Uterus (tissue), 7 donors: ENCODE measurements around the genes ZNF654 and ARL6.

- PRO-cap, 4 experiments, result peak in 4 of 4 experiments; most common minus-strand start chr3:71581856 (in 2)
- RAMPAGE, long total RNA, 2 experiments, result start-site peak on the minus strand in 1 of 2 experiments, at chr3:71581518-71582215 at its widest, 27 reads per replicate
- RRBS, result 2% methylated on average over 29 of the region's 51 CpGs
Measured at GRCh38 chr3:71581485-71582011, 2.0 kb downstream of the FOXP1 start.

- PRO-cap, 4 experiments, result no peak in any of the 4 experiments
- RAMPAGE, long total RNA, 2 experiments, result no peak in any of the 2 experiments
- RRBS, result no CpG with 5 or more reads among the region's 11 CpGs
Measured at GRCh38 chr3:71806569-71807196, 21.7 kb upstream of the PROK2 start.

GRCh38 chr3:72078320-72079246, 293.6 kb upstream of the PROK2 start:
- PRO-cap, 4 experiments, result no peak in any of the 4 experiments
- RAMPAGE, long total RNA, 2 experiments, result no peak in any of the 2 experiments
- RRBS, result no CpG with 5 or more reads among the region's 9 CpGs

- PRO-cap, 4 experiments, result no peak in any of the 4 experiments
- RAMPAGE, long total RNA, 2 experiments, result no peak in any of the 2 experiments
- RRBS, result no CpG with 5 or more reads among the region's 4 CpGs
Measured at GRCh38 chr3:72153580-72154017, 368.7 kb upstream of the PROK2 start.

- PRO-cap, 4 experiments, result no peak in any of the 4 experiments
- RAMPAGE, long total RNA, 2 experiments, result no peak in any of the 2 experiments
- RRBS, result no CpG with 5 or more reads among the region's 16 CpGs
Measured at GRCh38 chr3:72255730-72256620, 471.0 kb upstream of the PROK2 start.

DNA sequence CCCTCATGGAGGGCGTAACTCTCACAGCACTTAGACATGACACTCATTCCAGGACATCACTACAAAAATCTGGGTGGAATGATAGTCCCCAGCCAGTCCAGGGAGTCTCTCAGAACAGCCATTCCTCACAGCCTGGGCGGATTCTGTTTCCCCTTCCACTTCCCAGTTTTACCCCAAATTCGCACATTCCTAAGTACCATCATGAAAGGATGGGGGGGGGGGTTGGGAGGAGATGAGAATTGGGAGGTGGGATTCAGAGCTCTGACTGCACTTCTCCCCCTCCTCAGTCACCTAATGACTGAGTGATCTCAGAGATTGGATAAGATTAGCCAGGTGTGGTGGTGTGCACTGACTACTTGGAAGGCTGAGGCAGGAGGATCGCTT, 355.7 kb downstream of the SHQ1 start:
- PRO-cap, 4 experiments, result no peak in any of the 4 experiments
- RAMPAGE, long total RNA, 2 experiments, result no peak in any of the 2 experiments
- RRBS, result no CpG with 5 or more reads among the region's 4 CpGs

GRCh38 chr3:73433596-73434234, 191.0 kb downstream of the PDZRN3 start:
- PRO-cap, 4 experiments, result no peak in any of the 4 experiments
- RAMPAGE, long total RNA, 2 experiments, result start-site peak on the minus strand in 1 of 2 experiments, at chr3:73433730-73434081 at its widest, 16 reads per replicate
- RRBS, result no CpG with 5 or more reads among the region's 14 CpGs

DNA sequence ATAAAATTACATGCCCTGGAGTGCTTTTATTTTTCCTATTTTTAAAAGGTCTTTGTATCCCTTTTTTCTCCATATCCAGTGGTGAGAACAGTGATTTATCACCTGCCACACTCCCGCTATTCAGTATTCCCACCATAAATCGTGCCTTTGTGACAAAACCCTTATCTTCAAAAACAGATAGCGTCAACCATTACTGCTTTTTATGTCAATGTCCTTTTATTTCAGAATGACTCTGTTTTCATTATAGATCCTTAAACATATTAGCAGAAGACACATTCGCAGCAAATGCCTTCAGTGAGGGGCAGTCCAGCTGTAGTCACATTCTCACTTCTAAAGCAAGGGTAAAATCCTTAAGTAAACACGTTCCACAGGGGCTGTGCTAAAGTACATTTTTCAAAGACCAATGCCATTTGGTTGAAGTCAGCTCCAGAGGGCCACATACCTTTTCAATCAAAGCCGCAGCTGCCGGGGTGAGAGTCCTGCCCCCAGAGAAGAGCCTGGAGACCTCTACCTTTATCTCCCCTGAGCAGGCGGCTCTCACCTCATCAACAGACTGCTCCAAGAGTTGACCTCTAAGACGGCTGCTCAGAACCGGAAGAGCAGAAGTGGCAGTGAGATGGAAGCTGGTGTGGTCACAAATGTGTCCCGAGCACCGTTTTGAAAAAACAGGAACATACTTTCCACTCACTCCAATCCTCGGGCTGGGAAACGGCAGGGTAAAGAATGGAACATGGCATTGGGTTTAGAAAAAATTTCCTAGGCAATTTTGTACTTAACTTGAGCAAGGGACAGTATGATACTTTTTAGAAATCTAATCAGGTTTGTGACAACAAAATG, 53.3 kb downstream of the PDZRN3 start:
- PRO-cap, 4 experiments, result no peak in any of the 4 experiments
- RAMPAGE, long total RNA, 2 experiments, result start-site peak on the minus strand in 1 of 2 experiments, centred at position 413 of the sequence, 18 reads per replicate
- RRBS, result no CpG with 5 or more reads among the region's 14 CpGs

DNA sequence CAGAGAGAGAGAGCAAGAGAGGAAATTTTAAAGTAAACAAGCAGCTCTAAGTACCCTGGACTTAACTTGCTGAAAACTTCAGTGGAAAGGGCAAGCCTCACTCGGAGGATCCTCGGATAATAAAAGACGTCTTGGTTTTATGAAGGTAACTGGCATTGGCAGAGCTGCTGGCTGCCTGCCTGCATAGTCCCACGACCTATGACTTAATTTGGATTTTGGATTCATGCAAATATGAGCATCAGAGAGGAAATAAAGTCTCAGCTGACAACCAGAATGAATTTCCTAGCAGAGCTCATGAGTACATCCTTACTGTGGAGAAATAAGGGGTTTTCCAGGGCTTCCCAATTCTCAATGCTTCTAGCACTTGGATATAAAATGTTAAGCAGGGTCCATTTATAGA, 95.2 kb upstream of the PDZRN3 start:
- PRO-cap, 4 experiments, result no peak in any of the 4 experiments
- RAMPAGE, long total RNA, 2 experiments, result no peak in any of the 2 experiments
- RRBS, result no CpG with 5 or more reads among the region's 4 CpGs

GRCh38 chr3:75423747-75424079, 240.4 kb upstream of the FRG2C start:
- PRO-cap, 4 experiments, result no peak in any of the 4 experiments
- RAMPAGE, long total RNA, 2 experiments, result no peak in any of the 2 experiments
- RRBS, result no CpG with 5 or more reads among the region's 6 CpGs

DNA sequence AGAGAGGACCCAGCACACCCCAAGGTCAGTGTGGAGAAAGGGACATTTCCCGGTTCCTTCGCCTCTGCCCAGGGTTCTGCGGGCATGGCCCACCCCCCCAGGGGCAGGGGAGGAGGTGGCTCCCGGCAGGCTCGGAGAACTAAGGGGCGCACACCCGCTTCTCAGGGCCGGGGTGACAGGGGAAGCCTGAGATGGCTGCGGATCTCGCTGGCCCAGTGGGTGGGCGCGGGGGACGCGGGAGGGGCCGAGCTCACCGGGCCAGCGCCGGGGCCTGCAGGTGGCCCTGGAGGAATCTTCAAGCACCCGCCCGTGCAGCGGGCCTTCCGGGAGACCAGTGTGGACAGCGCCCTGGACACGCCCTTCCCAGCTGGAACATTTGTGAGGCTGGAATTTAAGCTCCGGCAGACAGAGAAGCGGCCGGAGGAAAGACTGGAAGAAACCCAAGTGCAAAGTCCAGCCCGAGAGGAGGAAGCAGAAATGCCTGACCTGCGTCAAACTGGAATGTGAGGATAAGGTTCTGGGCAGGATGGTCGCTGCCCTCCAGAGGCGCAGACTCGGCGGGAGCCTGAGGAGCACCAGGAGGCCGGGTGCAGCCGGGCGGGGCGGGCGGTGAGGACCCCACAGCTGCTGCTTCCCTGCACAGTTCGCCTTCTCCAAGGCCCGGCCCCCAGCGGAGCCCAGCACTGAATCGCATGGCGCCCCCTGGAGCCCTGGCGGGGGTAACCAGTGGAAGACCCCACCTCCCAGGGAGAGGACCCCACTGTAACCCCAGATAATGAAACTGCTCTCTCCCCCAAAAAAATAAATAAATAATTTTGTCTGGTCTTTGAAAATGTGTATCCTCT, 5.6 kb upstream of the FRG2C start:
- PRO-cap, 4 experiments, result no peak in any of the 4 experiments
- RAMPAGE, long total RNA, 2 experiments, result no peak in any of the 2 experiments
- RRBS, result 3% methylated on average over 11 of the region's 44 CpGs

DNA sequence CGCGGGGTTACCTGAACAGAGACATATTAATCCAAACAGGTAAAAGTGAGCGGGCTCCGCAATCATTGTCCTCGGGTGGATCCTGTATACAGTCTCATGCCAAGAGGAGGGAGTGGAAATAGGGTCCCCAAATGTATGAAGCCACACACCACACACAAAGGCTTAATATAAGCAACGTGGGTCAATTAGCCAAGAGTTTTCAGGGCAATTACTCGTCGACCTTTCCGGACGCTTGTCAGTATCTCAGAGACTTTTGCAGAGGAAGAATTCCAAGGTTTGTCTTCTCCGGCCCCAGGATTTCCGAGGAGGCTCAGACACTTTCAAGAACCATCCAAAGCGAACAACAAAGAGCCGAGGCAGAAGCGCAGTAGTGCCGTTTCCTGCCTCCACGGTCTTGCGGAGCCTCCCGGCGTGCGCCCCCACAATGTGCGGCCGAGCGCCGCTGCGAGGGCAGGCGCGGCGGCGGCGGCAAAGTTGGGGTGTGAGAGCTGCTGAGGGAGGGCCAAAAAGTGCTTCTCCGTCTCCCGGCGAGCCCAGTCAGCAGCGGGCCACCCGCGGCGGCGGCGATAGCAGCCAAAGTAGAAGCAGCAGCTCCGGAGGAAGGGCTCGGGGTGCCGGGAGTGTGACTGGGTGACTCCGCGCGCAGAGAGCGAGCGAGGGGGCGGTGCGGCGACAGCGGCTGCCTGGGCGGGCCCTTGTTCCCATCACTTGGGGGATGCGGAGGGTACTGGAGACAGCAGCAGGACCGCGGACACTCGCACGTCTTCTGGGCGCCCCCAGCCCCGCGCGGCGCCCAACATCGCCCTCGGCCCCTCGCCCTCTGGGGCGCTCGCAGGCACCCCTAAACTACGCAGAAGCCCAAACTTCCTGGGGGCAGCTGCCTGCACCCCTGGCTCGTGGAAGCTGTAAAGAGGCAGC, 749.1 kb downstream of the ROBO1 start:
- PRO-cap, 4 experiments, result peak in 4 of 4 experiments; most common plus-strand start position 422 of the sequence (in 2); most common minus-strand start position 396 of the sequence (in 1)
- RAMPAGE, long total RNA, 2 experiments, result no peak in any of the 2 experiments
- RRBS, result 1% methylated on average over 21 of the region's 70 CpGs

- PRO-cap, 4 experiments, result no peak in any of the 4 experiments
- RAMPAGE, long total RNA, 2 experiments, result no peak in any of the 2 experiments
- RRBS, result no CpG with 5 or more reads among the region's 2 CpGs
Measured at GRCh38 chr3:80994034-80994409, 767.4 kb downstream of the GBE1 start.

DNA sequence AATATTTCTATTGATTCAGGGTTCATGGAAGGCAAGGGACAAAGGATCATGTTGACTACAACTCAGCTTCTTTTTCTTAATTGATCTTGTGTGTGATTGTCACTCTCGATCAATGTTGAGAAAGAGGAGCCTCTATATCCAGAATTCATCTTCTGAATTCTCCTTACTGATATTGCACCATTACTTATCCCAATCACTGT, 269.0 kb downstream of the VGLL3 start:
- PRO-cap, 4 experiments, result no peak in any of the 4 experiments
- RAMPAGE, long total RNA, 2 experiments, result no peak in any of the 2 experiments
- RRBS, result no CpG with 5 or more reads among the region's 1 CpG

GRCh38 chr3:86942793-86943724, 47.9 kb downstream of the VGLL3 start:
- PRO-cap, 4 experiments, result no peak in any of the 4 experiments
- RAMPAGE, long total RNA, 2 experiments, result no peak in any of the 2 experiments
- RRBS, result no CpG with 5 or more reads among the region's 5 CpGs

DNA sequence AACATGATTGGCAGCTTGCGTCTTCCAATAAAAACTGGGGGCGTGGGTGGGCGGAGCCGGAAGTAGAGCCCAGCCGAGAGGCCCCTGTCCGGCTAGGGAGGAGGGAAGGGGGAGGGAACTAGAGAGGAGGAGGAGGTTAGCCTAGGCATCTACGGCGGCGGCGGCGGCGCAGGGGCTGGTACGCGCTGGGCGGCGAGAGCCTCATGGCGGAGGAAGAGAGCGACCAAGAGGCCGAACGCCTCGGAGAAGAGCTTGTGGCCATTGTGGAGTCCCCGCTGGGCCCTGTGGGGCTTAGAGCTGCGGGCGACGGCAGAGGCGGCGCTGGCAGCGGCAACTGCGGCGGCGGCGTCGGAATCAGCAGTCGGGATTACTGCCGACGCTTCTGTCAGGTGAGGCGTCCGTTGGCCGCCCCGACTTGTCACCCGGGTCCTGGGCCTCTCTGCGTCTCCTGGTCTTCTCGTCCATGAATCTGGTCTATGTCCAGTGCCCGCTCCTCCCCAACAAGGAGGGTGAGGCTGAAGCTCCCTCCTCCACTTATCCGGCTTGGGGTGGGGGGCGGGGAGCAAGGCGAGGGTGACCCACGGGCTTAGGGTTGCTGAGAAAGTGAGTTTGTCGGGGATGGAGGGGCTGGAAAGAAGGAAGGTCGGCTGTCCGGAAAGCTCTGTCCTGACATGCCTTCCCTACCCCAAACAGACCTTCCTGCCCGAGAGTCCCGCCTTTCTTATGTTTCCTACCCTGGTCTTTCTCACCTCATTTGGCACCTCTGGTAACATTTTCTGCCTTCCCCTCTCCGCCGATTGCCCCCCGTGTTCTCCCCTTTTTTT, at the start of gene ZNF654:
Gene ZNF654 (plus strand): TSS at position 139 of the 824 bp plus-strand sequence.
- PRO-cap, 4 experiments, result peak in 4 of 4 experiments; most common plus-strand start position 121 of the sequence (in 2); most common minus-strand start position 502 of the sequence (in 1)
- RAMPAGE, long total RNA, 2 experiments, result start-site peak on the plus strand in 1 of 2 experiments, centred at position 149 of the sequence, 60 reads per replicate
- RRBS, result 7% methylated on average over 10 of the region's 56 CpGs

DNA sequence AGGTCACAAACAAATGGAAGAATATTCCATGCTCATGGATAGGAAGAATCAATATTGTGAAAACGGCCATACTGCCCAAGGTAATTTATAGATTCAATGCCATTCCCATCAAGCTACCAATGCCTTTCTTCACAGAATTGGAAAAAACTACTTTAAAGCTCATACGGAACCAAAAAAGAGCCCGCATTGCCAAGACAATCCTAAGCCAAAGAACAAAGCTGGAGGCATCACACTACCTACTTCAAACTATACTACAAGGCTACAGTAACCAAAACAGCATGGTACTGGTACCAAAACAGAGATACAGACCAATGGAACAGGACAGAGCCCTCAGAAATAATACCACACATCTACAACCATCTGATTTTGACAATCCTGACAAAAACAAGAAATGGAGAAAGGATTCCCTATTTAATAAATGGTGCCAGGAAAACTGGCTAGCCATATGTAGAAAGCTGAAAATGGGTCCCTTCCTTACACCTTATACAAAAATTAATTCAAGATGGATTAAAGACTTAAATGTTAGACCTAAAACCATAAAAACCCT, 40.3 kb downstream of the ZNF654 start:
- PRO-cap, 4 experiments, result no peak in any of the 4 experiments
- RAMPAGE, long total RNA, 2 experiments, result no peak in any of the 2 experiments
- RRBS, result no CpG with 5 or more reads among the region's 3 CpGs

GRCh38 chr3:95134935-95135529, 1072.2 kb downstream of the NSUN3 start:
- PRO-cap, 4 experiments, result no peak in any of the 4 experiments
- RAMPAGE, long total RNA, 2 experiments, result no peak in any of the 2 experiments
- RRBS, result no CpG with 5 or more reads among the region's 3 CpGs

DNA sequence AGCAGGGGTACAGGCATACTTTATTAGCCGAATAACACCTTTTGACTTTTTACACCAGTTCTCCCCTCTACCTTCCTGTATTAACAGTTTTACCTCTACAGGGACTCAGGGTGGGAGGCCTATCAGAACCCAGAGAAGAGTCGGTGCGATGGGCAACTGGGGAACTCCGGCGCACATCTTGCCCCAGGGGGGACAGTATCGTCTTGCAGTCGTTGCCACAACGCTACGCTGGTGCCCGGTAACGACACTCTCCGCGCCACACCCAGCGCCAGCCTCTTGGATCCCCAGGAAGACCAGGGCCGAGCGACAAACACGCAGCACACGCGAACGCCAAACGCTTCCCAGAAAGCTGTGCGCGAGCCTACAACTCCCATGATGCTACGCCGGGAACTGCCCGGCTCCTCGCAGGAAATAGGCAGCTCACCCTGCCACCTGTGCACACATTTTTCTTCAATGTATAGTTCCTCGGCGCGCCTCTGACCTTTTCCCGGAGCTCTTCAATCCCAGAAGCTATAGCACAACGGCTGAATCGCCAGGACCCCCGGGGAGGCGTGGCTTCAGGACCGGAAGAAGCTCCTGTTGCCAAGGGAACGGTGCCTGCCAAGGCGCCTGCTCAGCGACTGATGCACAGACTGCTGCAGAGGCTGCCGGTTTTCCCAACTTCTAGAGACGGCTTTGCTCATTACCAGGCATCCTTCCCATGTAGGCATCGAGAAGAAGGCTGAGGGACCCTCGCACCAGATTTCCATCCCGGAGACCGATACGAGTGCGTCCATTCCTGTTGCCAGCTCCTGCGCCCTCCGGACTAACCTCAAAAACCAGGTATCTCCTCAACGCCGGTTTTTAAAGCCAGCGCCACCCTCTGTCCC, at the start of gene ARL6:
Gene ARL6 (plus strand): TSS at position 603 of the 869 bp plus-strand sequence.
- PRO-cap, 4 experiments, result peak in 4 of 4 experiments; most common plus-strand start position 378 of the sequence (in 3); most common minus-strand start position 553 of the sequence (in 4)
- RAMPAGE, long total RNA, 2 experiments, result start-site peak on the plus strand in 1 of 2 experiments, centred at position 597 of the sequence, 27 reads per replicate
- RRBS, result 2% methylated on average over 26 of the region's 52 CpGs

- PRO-cap, 4 experiments, result no peak in any of the 4 experiments
- RAMPAGE, long total RNA, 2 experiments, result no peak in any of the 2 experiments
- RRBS, result no CpG with 5 or more reads among the region's 9 CpGs
Measured at GRCh38 chr3:97875738-97876621, 54.2 kb downstream of the CRYBG3 start.